Mucosa of descending colon (tissue), 1 donor: ENCODE data around the gene SRPK2.

- PRO-cap = no peak
Measured at GRCh38 chr7:102799508-102800458, 51.0 kb downstream of the FAM185A start.

DNA sequence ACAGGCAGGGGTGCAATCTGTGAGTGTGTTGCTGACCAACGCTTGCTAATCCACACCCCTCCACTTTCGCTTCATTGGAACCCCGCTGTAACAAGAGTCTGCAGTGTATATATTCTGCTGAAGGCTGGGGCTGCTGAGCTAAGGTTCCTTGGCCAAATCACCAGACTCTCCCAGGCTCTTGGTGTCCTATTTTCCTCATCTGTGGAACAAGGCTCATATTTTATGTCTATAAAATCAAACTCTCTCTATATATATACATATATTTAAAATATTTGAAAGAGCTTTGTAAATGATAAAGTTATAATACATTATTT is 2.3 kb downstream of the NAPEPLD start:
- PRO-cap = unidirectional peak, plus-strand start at position 74 of the sequence; unidirectional peak, plus-strand start at position 141 of the sequence

DNA sequence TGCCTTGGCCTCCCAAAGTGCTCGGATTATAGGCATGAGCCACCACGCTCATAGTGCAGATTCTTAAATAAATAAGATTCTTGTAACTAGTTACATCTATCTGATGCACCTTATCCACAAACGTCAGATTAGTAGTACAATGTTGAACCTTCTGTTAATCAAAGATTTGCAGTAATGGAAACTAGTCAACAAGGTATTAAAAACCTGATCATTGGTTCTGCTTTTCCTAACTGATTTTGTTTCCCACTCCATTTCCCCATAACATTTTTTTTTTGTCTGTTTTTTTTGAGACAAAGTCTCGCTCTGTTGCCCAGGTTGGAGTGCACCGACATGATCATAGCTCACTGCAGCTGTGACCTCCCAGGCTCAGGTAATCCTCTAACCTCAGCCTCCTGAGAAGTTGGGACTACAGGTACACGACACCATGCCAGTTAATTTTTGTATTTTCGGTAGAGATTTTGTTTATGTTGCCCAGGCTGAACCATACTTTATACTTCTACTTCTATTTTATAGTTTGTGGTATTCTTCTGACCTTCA is 20.7 kb downstream of the PMPCB start:
- PRO-cap = no peak

DNA sequence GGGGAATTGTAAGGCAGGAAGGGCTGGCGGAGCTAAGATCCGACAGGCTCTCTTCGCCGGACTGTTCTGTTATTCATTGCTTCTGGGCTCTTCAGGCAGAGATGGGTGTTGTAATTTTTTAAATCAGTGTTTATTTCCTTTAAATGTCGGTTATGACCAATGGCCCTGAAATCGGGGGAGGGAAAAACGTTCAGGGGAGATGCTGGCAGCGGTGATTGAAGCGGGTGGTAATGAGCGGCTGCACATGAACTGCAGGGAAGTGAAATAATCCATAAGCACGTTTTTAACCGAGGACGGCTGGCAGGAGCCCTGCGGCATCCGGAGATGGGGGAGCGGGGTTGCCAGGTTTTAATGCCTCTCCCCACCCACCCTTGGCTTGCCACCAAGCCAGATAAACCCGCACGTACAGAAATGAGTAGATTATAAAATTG is 927 bp upstream of the RELN start:
- PRO-cap = no peak

DNA sequence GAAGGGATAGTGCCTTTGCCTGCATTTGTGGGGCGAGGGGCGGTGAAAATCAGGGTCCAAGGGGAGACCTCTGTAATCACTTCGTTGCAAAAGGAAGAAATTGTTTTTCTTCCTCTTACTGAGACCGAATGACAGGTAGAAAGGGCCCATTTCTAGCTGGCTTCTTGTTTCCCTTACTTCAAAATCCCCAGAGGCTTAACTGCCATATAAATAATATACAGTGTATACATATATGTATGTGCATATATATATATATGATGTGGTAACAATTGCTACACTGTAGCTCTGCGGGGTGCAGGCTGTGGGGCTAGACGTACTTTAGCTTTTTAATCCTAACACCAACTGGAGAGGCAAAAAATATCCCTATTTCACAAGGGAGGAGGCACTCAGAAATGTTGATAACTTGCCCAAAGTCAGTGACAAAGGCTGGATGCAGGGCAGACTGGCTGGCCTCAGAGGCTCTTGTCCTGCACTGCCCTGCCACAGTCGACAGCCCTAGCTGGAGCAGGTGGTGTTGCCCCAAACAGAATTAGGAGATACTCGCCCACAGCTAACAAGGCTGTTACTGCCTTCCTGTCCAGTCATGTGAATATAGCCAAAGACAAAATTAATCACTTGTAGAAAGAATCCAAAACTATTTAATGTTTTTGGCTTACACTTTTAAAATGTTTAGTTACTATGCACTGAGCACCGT is 1.5 kb upstream of the RELN start:
- PRO-cap = no peak

GRCh38 chr7:104029713-104030037 is 40.2 kb upstream of the RELN start:
- PRO-cap = no peak

GRCh38 chr7:104130176-104131244 is 77.3 kb downstream of the ORC5 start:
- PRO-cap = no peak

DNA sequence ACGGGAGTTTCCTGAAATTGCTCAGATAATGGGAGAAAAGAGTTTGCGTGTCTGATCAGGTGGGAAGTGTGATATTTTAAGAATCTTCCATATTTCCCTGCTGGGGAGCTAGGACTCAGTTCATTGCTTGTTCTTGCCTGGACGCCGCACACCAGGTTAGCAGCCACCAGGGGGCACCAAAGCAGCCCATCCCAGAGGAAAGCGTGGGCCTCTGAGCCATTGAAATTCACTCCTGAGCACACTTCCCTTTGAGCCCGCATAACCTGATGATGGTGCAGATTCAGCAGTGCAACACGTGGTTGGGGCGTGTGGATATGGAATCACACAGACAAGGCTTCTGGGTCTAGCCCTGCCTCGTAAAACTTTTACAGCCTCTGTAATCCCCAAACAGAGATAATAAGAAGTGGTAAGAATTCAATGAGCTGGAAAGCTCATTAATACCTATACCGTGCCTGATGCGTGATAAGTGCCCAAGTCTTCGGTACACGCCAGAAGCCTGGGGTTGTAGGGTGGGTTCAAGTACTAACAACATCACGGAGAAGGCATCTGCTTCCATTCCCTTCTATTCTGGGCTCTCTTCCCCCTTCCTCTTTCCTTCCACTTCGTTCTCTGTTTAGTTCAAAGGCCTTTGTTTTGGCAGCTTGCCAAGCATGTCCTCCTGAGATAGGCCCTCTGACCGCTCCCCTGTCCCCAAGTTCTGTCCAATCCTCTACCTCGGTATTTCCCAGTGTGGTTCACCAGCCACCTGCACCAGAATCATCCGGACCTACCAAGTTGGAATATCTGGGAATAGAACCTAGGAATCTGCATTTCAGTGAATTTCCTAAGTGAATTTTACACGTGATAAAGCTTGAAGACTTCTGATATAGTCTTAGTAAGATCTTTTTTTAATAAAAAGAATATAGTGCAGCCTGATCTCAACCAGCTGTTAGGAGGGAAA is 130.1 kb upstream of the KMT2E start:
- PRO-cap = unidirectional peak, minus-strand start at position 569 of the sequence

DNA sequence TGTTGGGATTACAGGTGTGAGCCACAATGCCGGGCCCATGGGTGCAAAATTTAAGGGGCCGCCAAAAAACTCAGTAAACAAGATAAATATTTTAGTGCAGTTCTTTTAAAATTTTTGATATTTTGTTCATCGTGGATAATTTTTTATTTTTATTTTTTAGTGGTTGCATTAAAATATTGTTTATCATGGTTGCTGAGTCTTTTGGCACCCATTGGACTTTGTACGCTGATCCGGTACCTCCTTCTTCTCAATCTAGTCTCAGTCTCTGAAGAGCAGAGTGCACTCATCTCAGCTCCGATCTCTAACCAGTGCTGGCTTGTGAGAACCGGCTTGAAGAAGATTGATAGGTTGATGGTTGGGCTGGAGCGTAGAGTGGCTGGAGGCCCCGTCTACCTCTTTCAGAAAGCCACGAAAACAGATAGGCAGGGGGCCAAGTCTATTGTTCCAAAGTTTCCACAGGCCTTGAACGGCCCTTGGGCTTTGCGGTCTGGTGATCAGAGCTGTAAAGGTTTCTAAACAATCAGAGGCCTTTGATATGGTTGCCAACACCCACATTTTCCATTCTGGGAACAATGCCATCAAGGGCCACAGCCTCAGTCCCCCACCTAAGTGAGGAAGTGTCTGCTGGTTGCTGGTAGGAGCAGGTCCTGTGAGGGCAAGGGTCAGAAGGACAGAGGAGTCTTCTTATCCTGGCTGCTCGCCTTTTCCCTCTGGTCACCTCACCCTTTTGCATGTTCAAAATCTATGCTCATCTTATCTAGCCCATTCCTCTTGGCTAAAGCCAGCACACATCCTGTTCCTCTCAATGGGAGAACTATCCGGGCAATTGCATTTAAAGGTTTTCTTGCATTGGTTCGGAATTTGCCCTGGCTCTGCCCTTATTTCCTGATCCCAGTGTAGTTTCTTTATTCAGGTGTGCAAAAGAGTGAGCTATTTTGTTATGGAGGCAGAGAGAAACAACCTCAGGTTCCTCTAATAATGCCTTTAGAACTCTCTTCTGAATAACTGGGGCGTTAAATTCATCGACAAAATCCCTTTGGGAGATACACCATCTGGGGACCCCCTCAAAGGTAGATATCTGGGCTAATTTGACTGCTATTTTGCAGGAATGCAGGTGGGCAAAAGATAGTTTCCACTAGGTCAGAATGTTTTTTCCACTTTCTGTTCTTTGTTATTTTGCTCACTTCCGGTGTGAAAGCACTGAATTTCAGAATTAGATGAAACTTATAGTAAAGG is 70.3 kb upstream of the KMT2E start:
- PRO-cap = bidirectional peak, plus-strand start at position 255 of the sequence, minus-strand start at position 254 of the sequence; bidirectional peak, plus-strand start at position 700 of the sequence, minus-strand start at position 489 of the sequence; bidirectional peak, plus-strand start at position 934 of the sequence, minus-strand start at position 807 of the sequence

DNA sequence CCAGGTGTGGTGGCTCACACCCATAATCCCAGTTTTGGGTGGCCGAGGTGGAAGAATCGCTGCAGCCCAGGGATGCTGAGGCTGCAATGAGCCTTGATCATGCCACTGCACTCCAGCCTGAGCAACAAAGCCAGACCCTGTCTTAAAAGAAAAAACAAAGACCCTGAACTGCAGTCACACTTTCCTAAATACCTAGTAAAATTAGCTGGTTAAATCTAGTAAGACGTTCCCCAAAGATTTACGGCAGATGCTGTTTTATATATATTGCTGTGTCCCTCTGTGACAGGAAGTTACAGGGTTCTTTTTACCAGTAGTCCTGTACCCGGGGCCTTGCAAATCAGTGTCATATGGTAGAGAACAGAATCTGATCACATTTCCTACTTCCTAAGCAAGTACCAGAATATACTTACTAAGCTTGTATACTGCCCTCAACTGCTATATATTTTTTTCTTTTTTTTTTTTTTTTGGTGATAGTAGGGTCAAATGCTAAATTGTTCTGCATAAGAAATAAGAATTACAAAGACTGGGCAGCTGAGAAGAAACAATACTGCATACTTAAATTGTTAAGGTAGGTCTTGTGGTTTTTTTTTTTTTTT is 27.4 kb upstream of the KMT2E start:
- PRO-cap = no peak

DNA sequence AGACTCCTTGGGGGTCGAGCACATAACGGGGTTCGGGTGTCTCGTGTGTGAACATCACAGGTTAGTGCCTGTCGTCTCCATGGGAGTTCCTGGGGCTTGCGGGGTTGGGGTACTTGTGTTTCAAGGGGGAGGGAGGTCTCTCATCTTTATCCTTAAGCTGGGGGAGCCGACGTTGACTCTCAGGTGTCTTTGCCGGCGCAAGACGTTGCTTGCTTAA is 379 bp downstream of the KMT2E start:
- PRO-cap = no peak

GRCh38 chr7:105217965-105218574 is 170.7 kb downstream of the SRPK2 start:
- PRO-cap = no peak

- PRO-cap = no peak
Measured at GRCh38 chr7:105268178-105268490, 120.6 kb downstream of the SRPK2 start.

DNA sequence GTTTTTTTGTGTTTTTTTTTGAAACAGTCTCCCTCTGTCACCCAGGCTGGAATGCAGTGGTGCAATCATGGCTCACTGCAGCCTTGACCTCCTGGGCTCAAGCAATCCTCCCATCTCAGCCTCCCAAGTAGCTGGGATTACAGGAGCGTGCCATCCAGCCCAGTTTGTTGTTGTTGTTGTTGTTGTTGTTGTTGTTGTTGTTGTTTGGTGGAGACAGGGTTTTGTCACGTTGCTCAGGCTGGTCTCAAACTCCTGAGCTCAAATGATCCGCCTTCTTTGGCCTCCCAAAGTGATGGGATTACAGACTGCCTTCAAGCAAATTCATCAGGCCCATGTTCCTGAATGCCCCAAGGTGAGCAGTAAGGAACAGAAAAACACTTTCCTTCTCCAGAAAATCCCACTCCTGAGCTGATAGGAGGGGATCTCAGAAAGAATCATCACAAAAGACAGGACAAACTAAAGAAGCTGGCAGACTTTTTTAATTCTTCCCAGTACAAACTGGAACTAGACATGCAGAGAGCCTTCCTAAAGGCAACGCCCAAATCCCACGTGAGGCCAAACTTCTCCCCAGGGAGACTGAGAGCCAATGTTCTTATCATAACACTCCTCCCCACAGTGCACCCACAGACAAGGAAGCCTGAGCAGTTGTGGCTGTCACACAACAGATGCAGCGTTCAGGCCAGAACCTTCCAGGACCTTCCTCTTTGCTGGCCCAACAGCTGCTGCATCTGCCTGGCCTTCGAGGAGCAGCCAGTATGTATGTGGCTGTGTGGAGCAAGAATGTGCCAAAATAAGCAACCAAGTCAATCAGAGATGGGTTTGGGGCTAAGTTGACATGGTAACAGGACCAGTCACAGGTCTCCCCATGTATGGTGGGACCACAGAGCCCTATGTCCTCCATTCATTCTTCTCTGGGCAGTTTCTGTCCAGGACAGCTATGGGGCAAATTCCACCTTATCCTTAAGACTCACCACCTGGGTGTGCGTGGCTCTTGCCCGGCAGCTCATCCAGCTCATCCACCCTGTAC is 35.1 kb downstream of the SRPK2 start:
- PRO-cap = no peak

- PRO-cap = bidirectional peak, plus-strand start at chr7:105389010, minus-strand start at chr7:105388894
Measured at GRCh38 chr7:105388565-105389653, at the start of gene SRPK2. Gene SRPK2, minus strand, starts transcription at chr7:105388921.

- PRO-cap = no peak
Measured at GRCh38 chr7:105777503-105778249, 98.7 kb downstream of the ATXN7L1 start.

GRCh38 chr7:105939998-105940450 is 23.0 kb upstream of the CDHR3 start:
- PRO-cap = no peak

GRCh38 chr7:106074240-106074775 is 37.8 kb downstream of the SYPL1 start:
- PRO-cap = no peak

DNA sequence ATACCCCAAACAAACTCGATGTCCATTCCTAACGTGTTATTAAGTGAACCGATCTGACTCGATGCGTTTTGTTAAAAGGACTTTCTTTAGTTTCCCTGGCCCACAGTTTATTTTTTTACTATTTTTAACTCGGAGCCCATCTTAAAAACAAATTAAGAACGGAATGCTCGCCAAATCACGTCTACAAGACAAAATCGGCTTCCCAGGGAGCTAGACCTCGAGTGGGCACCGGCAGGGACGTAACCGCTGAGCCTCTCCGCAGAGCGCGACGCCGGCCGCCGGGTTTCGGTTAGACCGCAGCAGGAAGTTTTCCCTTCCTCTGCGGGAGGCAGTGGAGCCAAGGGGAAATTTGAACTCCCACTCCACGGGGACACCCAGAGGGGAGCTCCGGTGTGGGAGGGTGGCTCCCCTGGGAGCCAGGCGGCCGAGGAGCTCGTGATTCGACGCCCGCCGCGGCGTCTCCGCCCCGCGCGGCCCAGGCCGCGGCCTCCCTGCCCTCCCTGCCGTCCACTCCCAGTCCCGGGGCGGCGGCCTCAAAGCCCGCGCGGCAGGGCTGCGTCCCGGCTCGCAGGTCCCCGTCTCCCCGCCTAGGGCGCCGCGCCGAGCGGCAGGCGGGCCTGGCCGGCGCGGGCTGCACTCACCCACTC is 490 bp downstream of the SYPL1 start:
- PRO-cap = unidirectional peak, plus-strand start at position 213 of the sequence; bidirectional peak, plus-strand start at position 516 of the sequence, minus-strand start at position 351 of the sequence

DNA sequence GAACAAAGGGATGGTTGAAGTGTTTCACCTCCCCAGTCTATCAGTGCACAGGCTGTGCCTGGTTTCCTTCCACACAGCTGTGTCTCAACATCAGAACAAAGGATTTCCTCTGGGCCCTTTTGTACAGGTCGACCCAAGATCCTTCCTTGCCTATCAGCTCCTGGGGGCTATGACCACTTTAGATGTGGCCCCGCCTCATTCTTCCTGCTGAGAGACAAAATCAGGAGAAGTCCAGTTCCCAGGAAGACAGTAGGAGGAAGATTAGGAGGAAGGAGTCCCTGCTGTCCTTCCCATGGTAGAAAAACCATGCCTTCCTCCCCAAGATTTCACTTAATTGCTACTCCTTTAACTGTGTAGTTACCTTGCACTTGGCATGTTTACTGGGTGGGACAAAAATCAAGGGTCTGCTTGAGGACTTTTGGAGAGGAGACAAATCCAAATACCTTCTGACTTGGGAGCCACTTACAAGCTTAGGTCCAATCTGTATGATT is 65.5 kb downstream of the NAMPT start:
- PRO-cap = no peak